Liver (tissue), 9 donors: ENCODE measurements around the genes TIMP4 and RAF1.

DNA sequence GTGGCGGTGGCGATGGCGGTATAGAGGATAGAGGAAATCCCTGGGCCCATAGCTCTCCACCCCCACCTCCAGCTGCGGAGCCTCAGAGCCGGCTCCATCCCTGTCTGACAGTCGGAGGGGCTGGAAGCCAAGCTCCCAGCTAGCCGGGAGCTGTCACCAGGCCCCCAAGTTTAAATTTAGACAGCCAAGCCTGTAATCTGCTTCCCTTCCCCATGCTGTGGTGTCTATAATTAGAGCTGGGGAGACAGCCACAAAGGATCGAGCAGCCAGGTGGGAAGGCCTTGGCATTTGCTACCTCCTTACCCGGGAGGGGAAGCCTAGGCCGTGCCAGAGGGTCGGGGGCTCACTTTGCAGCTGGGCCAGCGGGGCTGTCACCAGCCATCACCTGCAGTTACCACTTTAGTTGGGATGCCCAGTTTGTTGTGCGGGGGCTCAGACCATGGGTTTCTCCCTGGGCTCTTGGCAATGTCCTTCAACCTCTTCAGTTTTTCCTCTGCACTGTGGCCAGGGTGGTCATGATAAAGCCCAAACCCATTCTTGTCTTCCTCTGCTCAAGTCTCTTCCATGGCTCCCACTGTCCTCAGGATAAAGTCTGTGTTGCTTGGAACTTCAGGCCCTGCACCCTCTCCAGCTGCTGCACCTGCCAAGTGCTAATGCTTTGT lies 56.4 kb upstream of the SEC13 start:
- PRO-cap, 5 experiments: peak in 1 of 5 experiments; most common minus-strand start position 584 of the sequence (in 1)
- RAMPAGE, long total RNA, 2 experiments: no peak in any of the 2 experiments
- RRBS: 64% methylated on average over 3 of the region's 13 CpGs

DNA sequence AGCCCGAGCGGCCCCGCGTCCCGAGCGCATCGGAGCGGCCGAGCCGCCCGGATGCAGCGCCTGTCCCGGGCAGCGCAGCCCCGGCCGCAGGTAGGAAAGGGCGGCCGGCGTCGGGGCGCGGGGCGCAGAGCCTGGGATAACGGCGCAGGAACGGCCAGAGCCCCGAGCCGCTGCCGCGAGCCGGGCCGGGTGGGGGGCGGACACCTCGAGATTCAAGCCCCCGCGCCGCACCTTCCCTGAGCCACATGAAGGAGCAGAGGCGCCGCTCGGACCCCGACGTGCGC lies 234 bp downstream of the SLC6A1 start:
- PRO-cap, 5 experiments: no peak in any of the 5 experiments
- RAMPAGE, long total RNA, 2 experiments: no peak in any of the 2 experiments
- RRBS: 2% methylated on average over 12 of the region's 43 CpGs

GRCh38 chr3:11136588-11138009 lies 17.2 kb upstream of the HRH1 start:
- PRO-cap, 5 experiments: no peak in any of the 5 experiments
- RAMPAGE, long total RNA, 2 experiments: no peak in any of the 2 experiments
- RRBS: no CpG with 5 or more reads among the region's 34 CpGs

DNA sequence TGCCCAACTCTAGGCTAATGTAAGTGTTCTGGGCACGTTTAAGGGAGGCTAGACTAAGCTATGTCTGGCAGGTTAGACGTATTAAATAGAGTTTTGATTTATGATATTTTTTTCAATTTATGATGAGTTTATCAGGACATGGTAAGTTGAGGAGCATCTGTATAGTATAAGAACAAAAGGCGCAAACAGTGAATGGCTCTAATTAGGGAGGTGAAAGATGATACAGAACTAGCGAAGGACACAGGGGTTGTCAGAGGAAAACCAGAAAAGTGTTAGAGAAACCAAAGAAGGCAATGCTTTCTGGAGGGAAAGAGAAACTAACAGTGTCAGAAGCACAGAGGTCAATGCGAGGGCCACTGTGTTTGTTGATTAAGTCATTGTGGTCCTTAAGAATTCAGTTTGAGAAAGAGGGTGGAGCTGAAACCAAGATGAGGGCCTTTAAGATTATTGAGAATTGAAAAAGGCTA lies 28.7 kb downstream of the ATG7 start:
- PRO-cap, 5 experiments: no peak in any of the 5 experiments
- RAMPAGE, long total RNA, 2 experiments: no peak in any of the 2 experiments
- RRBS: no CpG with 5 or more reads among the region's 5 CpGs

DNA sequence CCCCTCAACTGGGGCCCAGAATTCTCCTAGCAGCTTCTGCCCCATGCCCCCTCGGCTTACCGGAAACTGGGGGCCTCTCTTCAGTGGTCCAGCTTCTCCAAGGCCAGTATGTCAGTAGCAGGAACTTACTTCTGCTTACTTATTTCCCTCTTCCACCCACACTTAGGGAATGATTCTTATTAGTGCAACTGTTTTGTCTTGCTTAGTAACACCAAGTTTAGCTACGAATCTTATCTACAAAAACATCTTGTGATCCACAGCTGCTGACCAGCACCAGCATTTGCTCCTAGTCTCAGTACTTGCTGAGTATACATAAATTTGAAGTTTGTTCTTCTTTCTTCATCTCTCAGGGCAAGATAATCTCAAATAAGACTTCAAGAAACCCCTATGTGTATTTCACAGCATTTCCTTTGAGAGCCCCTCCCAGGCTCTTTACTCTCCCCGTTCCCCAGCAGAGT lies 35.9 kb downstream of the ATG7 start:
- PRO-cap, 5 experiments: peak in 1 of 5 experiments; most common minus-strand start position 58 of the sequence (in 1)
- RAMPAGE, long total RNA, 2 experiments: no peak in any of the 2 experiments
- RRBS: no CpG with 5 or more reads among the region's 4 CpGs

DNA sequence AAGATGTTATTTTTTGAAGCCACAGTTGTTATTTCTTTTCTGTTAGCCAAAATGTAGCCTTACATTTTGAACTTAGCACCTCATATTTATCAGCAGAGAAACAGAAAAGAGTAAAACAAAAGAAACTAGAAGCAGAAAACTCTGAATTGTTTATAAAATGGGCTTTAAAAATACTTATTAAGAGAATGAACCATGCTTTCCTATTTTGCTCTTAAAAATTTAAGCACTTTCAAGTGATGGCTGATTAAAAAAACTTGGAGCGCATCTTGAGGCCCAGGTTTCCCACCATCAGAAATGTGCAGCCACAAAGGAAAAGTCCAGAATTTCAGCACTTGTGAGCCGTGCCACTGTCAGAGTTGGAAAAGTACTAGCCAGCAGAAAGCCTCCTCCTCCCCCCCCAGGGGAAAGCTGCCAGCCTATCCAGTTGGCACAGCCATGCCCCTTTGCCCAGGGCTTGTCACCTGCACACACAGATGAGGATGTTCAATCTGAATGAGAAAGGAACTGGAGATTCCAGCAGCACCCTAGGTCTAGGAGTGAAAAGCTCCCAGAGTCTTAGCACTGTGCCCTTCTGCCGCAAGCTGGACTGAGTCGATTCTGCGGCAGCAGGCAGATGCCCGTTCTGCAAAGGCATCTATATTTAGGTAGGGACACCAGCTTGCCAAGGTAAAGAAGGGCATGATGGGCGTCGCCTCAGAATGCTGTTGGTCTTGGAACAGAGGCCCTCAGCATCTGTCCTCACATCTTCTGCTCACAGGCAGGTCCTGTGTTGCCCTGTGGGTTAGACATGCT lies 109.8 kb downstream of the VGLL4 start:
- PRO-cap, 5 experiments: no peak in any of the 5 experiments
- RAMPAGE, long total RNA, 2 experiments: no peak in any of the 2 experiments
- RRBS: no CpG with 5 or more reads among the region's 8 CpGs

DNA sequence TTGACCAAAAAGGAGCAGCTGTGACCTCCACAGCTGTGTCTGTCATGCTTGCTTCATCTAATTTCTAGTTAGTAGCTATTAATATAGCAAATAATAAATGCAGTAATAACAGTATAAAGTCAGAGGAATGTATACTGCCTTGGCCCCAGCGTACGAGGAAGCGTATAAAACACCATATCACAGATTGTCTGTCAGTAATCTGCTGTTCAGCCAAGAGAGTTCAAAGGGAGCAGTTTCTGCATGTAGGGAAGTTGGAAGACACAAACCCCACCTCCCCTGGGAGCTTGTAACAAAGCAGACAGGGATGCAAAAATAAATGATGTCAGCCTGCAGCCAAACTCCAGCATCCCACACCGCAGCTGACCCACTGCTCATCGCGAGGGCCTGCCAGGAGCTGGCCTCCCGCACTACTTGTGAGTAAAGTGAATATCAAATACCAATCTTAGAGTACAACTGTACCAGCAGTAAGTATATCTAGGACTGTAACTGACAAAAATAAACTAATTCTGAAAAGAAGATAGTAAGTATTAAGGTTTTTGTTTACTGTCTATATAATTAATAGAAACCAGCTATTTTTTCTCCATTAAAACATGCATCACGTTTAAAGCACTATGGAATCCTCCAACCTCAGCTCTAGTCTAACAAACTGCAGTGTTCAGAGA lies 86.4 kb downstream of the VGLL4 start:
- PRO-cap, 5 experiments: no peak in any of the 5 experiments
- RAMPAGE, long total RNA, 2 experiments: no peak in any of the 2 experiments
- RRBS: no CpG with 5 or more reads among the region's 8 CpGs

DNA sequence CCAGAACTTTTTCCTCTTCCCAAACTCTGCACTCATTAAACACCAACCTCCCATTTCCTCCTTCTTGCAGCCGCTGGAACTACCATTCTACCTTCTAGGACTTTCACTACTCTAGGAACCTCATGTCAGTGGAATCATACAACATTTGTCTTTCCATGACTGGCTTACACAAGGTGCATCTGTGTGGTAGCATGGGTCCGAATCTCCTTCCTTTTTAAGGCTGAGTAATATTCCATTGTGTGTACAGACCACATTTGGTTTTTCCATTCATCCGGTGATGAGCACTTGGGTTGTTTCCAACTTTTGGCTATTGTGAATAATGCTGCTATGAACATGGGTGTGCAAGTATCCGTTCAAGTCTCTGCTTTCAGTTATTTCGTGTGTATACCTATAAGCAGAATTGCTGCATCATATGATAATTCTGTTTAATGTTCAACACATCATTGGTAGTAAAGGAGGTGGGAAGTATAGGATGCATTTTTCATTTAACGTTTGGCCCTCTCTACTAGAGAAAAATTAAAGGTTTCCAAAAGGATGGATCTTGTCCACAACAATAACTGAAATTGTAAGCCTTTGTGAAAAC lies 63.5 kb downstream of the VGLL4 start:
- PRO-cap, 5 experiments: no peak in any of the 5 experiments
- RAMPAGE, long total RNA, 2 experiments: no peak in any of the 2 experiments
- RRBS: no CpG with 5 or more reads among the region's 6 CpGs

GRCh38 chr3:11581619-11583110 lies 61.5 kb downstream of the VGLL4 start:
- PRO-cap, 5 experiments: no peak in any of the 5 experiments
- RAMPAGE, long total RNA, 2 experiments: no peak in any of the 2 experiments
- RRBS: no CpG with 5 or more reads among the region's 22 CpGs

DNA sequence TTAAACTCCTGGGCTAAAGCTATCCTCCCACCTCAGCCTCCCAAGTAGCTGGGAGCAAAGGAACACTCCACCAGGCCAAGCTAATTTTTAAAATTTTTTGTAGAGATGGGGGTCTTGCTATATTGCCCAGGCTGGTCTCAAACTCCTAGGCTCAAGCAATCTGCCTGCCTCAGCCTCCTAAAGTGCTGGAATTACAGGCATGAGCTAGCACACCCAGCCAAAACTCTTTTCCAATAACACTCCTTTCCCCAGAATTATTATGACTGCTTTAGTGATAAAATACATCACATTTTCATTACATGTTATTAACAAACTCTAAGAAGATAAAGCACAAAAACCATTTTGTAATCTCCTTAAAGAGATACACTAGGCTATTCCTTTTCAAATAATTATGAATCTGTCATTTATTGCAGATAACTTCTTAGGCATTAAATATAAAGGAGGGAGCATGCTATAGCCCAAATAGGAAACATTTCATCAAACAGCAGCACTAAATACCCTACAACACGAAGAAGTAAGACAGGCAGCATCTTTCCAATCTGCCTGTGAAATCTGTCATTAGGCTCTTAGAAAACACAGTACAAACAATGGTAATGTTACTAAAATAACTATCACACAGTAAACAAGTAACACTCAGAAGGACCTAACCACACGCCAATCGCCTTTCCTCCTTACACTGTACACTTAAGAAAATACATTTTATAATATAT lies 45.0 kb downstream of the VGLL4 start:
- PRO-cap, 5 experiments: no peak in any of the 5 experiments
- RAMPAGE, long total RNA, 2 experiments: no peak in any of the 2 experiments
- RRBS: no CpG with 5 or more reads among the region's 3 CpGs

GRCh38 chr3:12158080-12159176 lies at the start of gene TIMP4:
Gene TIMP4, minus strand, starts transcription at chr3:12158912.
- PRO-cap, 5 experiments: no peak in any of the 5 experiments
- RAMPAGE, long total RNA, 2 experiments: start-site peak on the minus strand in 1 of 2 experiments, at chr3:12158909-12158915 at its widest, 11 reads per replicate
- RRBS: no CpG with 5 or more reads among the region's 41 CpGs

DNA sequence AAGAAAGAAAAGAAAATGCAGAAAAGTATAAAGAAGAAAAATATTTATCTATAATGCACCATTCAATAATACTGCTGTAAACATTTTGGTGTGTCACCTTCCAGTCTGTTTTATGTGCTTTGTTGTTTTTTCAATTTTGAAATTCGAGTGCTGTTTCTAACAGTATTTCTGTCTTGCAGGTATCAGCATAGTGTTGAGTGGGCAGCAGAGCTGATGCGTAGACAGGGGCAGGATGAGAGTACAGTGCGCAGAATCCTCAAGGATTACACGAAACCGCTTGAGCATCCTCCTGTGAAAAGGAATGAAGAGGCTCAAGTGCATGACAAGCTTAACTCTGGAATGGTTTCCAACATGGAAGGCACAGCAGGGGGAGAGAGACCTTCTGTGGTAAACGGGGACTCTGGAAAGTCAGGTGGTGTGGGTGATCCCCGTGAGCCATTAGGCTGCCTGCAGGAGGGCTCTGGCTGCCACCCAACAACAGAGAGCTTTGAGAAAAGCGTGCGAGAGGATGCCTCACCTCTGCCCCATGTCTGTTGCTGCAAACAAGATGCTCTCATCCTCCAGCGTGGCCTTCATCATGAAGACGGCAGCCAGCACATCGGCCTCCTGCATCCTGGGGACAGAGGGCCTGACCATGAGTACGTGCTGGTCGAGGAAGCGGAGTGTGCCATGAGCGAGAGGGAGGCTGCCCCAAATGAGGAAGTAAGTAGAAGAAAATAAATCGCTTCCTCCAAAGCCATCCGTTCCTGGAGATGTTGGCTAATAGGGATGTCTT lies 19.0 kb downstream of the TSEN2 start:
- PRO-cap, 5 experiments: no peak in any of the 5 experiments
- RAMPAGE, long total RNA, 2 experiments: no peak in any of the 2 experiments
- RRBS: no CpG with 5 or more reads among the region's 18 CpGs

GRCh38 chr3:12579568-12580099 lies 22.7 kb downstream of the MKRN2 start:
- PRO-cap, 5 experiments: no peak in any of the 5 experiments
- RAMPAGE, long total RNA, 2 experiments: no peak in any of the 2 experiments
- RRBS: no CpG with 5 or more reads among the region's 3 CpGs

- PRO-cap, 5 experiments: peak in 1 of 5 experiments; most common minus-strand start chr3:12585409 (in 1)
- RAMPAGE, long total RNA, 2 experiments: no peak in any of the 2 experiments
- RRBS: no CpG with 5 or more reads among the region's 11 CpGs
Observed at GRCh38 chr3:12585064-12585811, 28.4 kb downstream of the MKRN2 start.

GRCh38 chr3:12663309-12664408 lies at the start of gene RAF1:
Gene RAF1, minus strand, starts transcription at chr3:12664117.
- PRO-cap, 5 experiments: peak in 5 of 5 experiments; most common plus-strand start chr3:12664340 (in 5); most common minus-strand start chr3:12664201 (in 5)
- RAMPAGE, long total RNA, 2 experiments: start-site peak on the minus strand in 1 of 2 experiments, at chr3:12664089-12664117 at its widest, 529 reads per replicate
- RRBS: 1% methylated on average over 28 of the region's 97 CpGs

GRCh38 chr3:12706317-12706764 lies 42.4 kb upstream of the RAF1 start:
- PRO-cap, 5 experiments: peak in 2 of 5 experiments; most common minus-strand start chr3:12706560 (in 2)
- RAMPAGE, long total RNA, 2 experiments: no peak in any of the 2 experiments

GRCh38 chr3:12768606-12769270 lies 9.7 kb upstream of the TMEM40 start:
- PRO-cap, 5 experiments: no peak in any of the 5 experiments
- RAMPAGE, long total RNA, 2 experiments: no peak in any of the 2 experiments
- RRBS: 41% methylated on average over 10 of the region's 44 CpGs

GRCh38 chr3:12798450-12799072 lies 2.1 kb downstream of the CAND2 start:
- PRO-cap, 5 experiments: no peak in any of the 5 experiments
- RAMPAGE, long total RNA, 2 experiments: no peak in any of the 2 experiments
- RRBS: no CpG with 5 or more reads among the region's 13 CpGs

GRCh38 chr3:12911754-12912038 lies 70.3 kb upstream of the RPL32 start:
- PRO-cap, 5 experiments: no peak in any of the 5 experiments
- RAMPAGE, long total RNA, 2 experiments: no peak in any of the 2 experiments
- RRBS: no CpG with 5 or more reads among the region's 9 CpGs

DNA sequence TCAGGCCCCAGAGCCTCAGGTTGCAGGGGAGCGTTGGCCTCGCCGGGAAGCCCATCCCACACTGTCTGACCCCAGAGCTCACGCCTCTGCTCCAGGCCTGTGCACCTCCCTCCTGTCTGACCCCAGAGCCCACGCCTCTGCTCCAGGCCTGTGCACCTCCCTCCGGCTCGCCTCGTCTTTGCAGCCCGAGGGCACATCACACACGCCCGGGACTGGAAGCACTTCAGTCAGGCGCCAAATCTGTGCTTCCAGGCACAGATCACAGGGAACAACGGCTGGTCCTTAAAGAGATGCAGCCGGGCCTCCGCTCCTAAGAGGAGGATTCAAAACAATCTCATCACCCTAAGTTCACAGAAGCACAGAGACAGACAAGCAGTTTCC lies 103.0 kb upstream of the RPL32 start:
- PRO-cap, 5 experiments: no peak in any of the 5 experiments
- RAMPAGE, long total RNA, 2 experiments: no peak in any of the 2 experiments
- RRBS: 76% methylated on average over 10 of the region's 15 CpGs